Measurements from ENCODE around the genes SHISA6 and ZNF18.

- RAMPAGE, long total RNA = no peak
- RRBS, 2 experiments = no CpG with 5 or more reads among the region's 9 CpGs
CAGE:
- cytosol, long polyA minus RNA = no peak
- cytosol, long polyA plus RNA = no peak
- long polyA plus RNA = no peak
- nucleolus, long total RNA = no peak
- nucleus, long polyA plus RNA = no peak
- nucleus, long total RNA = no peak
These were observed 71.2 kb downstream of the GAS7 start for GRCh38 chr17:10127130-10127586.

DNA sequence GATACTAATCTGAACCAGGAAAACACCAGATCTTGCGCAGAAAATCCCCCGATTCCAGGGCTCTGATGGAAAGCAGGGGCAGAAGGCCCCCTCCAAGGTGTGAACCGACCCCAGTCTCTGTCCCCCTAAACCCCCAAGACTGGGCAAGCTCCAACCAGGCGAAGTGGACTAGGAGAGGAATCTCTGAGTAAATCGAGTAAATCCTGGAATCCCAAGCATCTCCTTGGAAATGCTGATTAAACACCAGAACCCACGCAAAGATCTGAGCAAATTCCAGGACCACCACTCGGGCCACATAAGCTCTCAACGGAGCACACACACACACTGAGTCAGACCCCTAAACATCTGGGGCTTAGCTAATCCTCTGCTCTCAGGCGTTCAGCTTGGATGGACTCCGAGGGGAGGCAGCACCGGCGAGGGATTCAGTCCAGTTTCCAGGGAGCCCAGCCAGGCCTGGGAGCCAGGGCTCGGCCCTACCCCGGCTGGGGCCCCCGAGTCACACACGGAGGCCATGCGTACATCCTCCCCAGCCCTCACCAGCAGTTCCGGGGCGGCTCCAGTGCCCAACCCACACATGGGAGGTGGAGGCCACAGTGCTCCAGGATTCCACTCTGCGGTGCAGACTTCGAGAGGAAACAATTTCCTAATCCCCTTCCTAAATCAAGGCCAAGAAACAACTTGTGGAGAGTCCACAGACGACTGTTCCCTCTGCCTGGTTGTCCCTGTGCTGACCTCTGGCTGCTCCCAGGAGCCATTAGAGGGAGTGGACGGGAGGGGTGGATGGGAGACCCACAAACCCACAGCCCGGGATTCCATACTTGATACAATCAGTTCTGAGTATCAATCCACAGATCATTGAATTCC is 70.6 kb downstream of the GAS7 start:
- RAMPAGE, long total RNA = no peak
- RRBS, 2 experiments = 32 to 44% methylated on average over 8 of the region's 24 CpGs
CAGE:
- cytosol, long polyA minus RNA = no peak
- cytosol, long polyA plus RNA = no peak
- long polyA plus RNA = no peak
- nucleolus, long total RNA = no peak
- nucleus, long polyA plus RNA = no peak
- nucleus, long total RNA = no peak

DNA sequence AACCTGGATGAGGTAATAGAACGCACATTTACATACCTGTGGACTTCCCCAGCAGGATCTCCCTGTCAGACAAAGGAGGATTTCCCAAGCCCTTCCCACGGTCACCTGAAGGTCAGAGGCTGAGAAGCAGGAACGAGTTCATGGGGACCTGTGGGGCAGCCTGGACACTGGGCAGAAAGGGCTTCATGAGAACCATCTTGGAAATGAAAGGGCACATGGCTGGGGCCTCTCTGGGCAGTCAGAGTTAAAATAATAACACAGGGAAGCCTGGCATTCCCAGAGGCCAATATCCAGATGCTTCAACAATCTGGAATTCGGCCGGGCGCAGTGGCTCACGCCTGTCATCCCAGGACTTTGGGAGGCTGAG is 12.0 kb upstream of the GAS7 start:
- RAMPAGE, long total RNA = no peak
- RRBS, 2 experiments = no CpG with 5 or more reads among the region's 7 CpGs
CAGE:
- cytosol, long polyA minus RNA = no peak
- cytosol, long polyA plus RNA = no peak
- long polyA plus RNA = no peak
- nucleolus, long total RNA = no peak
- nucleus, long polyA plus RNA = no peak
- nucleus, long total RNA = no peak

DNA sequence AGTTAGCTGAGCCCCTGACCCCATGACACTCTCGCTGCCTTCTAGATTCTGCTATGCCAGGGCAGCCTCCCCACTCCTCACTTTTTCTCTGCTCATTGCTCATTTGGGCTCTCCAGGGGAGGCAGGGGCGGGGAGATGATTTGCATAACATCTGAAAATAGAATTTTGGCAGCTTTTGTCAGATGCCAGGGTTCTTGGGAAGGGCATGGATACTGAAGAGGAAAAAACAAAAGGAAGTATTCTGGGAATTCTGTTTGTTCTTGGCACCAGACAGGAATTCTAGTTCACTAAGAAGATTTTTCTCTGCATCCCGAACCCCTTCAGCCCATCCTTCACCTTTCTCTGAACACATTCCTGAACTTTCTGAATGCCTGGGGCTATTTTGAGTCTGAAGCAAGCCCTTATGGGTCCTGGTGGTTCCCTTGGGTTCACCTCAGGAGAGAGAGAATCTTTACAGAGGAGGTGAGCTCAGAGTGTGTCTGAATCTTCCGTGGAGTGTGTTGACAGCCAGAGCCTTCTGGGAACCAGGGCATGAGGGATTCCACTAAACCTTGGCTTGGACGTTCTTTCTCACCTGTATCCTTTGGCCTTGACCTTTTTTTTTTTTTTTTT is 78.2 kb upstream of the GAS7 start:
- RAMPAGE, long total RNA = no peak
- RRBS, 2 experiments = no CpG with 5 or more reads among the region's 5 CpGs
CAGE:
- cytosol, long polyA minus RNA = no peak
- cytosol, long polyA plus RNA = no peak
- long polyA plus RNA = no peak
- nucleolus, long total RNA = no peak
- nucleus, long polyA plus RNA = no peak
- nucleus, long total RNA = no peak

DNA sequence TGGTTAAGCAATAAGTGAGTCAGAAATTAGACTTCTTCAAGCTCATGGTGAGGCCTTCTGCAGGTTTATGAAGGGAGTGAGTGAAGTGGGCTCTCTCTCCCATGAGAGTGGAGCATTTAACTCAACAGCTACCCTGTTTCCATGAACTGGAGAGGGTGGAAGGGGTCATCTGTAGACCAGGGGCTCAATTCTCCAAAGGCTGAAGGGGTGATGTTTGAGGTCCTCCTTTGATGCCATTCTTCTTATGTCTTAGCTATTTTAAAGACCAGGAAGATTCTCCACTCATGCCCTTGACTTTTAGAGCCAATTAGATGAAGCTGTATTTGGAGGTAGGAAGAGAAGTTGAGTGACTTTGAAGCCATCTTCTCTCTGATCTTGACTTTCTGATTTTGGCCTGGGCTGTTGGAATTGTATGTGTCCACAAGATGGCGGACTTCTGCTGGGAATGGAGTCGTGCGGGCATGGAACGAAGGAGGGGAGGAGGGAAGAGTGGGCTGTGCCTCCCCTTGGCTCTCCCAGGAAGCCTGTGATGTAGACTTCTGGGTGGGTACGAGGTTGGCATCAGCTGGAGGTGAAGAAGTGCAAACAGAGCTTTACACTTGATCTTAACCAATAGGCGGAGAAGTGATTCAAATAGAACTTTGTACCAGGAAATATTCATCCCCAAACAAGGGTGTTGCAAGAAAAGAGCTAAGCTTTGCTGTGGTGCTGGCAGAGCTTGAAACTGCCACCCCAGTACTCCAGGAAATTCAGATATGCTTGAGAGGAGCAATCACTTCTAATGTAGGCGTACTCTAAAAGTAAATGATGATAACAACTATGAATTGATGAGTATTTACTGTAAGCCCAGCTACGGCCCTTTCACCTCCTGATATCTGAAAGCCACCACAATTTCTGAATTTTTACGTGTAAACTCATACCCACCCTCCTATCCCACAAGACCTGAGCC is 7.3 kb upstream of the TMEM220 start:
- RAMPAGE, long total RNA = no peak
- RRBS, 2 experiments = no CpG with 5 or more reads among the region's 9 CpGs
CAGE:
- cytosol, long polyA minus RNA = no peak
- cytosol, long polyA plus RNA = no peak
- long polyA plus RNA = no peak
- nucleolus, long total RNA = no peak
- nucleus, long polyA plus RNA = no peak
- nucleus, long total RNA = no peak

DNA sequence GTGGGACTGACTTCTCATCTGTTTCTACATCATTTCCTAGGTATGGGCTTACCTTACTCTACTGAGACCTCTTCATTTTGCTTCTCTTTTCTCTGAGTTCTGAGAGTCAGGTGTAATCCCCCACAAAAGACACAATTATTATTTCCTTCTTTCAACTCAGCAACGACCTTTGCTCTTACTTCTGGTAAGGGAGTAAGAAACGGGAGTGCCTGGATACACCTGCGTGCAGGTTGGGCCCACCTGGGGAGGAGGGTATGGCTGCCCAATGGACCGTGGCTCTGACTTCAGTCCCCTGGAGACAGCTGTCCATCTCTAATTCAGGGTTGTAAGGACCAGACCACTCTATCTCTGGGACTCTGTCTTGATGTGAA is 1.4 kb downstream of the TMEM238L start:
- RAMPAGE, long total RNA = no peak
- RRBS, 2 experiments = no CpG with 5 or more reads among the region's 4 CpGs
CAGE:
- cytosol, long polyA minus RNA = no peak
- cytosol, long polyA plus RNA = no peak
- long polyA plus RNA = no peak
- nucleolus, long total RNA = no peak
- nucleus, long polyA plus RNA = no peak
- nucleus, long total RNA = no peak

- RAMPAGE, long total RNA = no peak
- RRBS, 2 experiments = no CpG with 5 or more reads among the region's 7 CpGs
CAGE:
- cytosol, long polyA minus RNA = no peak
- cytosol, long polyA plus RNA = no peak
- long polyA plus RNA = no peak
- nucleolus, long total RNA = no peak
- nucleus, long polyA plus RNA = no peak
- nucleus, long total RNA = no peak
These were observed 11.3 kb upstream of the TMEM238L start for GRCh38 chr17:10815159-10815725.

DNA sequence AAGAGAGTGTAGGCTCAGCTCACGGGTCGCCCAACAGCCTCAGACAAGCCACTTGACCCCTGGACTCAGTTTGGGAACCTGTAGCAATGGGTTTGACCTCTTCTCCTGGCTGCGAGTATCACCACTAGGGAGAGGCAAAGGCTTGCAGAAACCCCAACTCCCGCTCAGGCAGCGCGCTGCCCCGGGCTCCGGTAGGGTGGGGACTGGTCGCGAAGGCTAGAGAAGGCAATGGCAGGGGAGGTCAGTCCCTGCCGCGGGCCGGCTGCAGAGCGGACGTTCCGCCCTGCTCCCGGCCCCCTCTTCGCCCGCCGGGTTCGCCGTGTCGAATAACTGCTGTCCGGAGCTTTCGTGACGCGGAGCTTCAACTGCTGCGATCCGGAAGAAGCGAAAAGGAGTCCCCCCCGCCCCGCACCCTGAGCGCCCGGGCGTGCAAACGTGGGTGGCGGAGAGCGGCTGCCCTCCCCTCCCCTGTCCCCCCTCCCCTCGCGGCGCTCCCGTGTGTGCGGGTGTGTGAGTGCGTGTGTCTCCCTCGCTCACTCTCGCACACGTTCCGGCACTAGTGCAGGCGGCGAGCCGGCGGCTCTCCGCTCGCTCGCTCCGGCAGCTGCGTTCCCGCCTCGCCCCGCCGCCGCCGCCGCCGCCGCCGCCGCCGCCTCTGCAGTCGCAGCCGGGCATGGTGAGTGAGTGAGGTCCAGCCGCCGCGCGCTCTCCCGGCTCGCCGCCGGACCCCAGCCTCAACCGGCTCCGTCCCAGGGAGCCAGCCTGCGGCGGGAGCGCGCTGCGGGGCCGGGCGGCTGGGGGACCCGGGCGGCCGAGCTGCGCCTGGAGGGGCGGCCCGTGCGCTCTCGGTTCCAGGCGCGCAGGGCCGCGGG is 767 bp upstream of the SHISA6 start:
- RAMPAGE, long total RNA = no peak
- RRBS, 2 experiments = 17 to 71% methylated on average over 34 to 45 of the region's 100 CpGs
CAGE:
- cytosol, long polyA minus RNA = no peak
- cytosol, long polyA plus RNA = no peak
- long polyA plus RNA = no peak
- nucleolus, long total RNA = no peak
- nucleus, long polyA plus RNA = no peak
- nucleus, long total RNA = no peak

DNA sequence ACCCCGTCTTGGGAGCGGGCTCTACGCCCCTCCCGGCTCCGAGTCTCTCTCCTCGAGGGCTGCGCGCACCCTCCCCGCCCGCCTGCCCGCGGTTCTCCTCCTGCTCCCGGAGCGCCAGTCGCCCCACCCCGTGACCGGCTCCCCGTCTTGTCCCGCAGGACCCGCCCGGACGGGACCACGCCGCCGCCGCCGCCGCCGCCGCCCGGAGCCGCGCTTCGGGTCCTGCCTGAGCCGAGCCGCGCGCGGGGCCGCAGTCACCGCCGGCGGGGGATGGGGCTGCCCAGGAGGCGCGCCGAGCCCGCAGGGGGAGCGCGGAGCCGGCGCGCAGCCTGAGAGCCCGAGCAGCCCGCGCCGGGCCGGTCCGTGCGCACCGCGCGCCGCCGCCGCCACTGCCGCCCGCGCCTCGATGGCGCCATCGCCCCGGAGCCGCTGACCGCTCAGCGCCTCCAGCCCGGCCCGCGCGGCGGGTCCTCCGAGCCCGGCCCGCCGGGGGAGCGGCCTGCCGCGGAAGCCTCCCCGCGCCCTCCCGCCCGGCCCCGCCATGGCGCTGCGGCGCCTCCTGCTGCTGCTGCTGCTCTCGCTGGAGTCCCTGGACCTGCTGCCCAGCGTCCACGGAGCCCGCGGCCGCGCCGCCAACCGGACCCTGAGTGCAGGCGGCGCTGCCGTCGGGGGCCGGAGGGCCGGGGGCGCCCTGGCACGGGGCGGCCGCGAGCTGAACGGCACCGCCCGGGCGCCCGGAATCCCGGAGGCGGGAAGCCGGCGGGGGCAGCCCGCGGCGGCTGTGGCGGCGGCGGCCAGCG is at the start of gene SHISA6:
TSS of gene SHISA6 (plus strand) at position 332 of the 800 bp plus-strand sequence.
- RAMPAGE, long total RNA = no peak
- RRBS, 2 experiments = 23 to 79% methylated on average over 79 to 84 of the region's 131 CpGs
CAGE:
- cytosol, long polyA minus RNA = no peak
- cytosol, long polyA plus RNA = no peak
- long polyA plus RNA = no peak
- nucleolus, long total RNA = no peak
- nucleus, long polyA plus RNA = no peak
- nucleus, long total RNA = no peak

- RAMPAGE, long total RNA = no peak
- RRBS, 2 experiments = 1% methylated on average over 40 of the region's 82 CpGs
CAGE:
- cytosol, long polyA minus RNA = start-site peak on the minus strand at chr17:11997446-11997475, 48 reads
- cytosol, long polyA plus RNA = no peak
- long polyA plus RNA = start-site peak on the minus strand at chr17:11997452-11997467, 135 and 154 reads in 2 replicates
- nucleolus, long total RNA = no peak
- nucleus, long polyA plus RNA = no peak
- nucleus, long total RNA = no peak
These were observed at the start of gene ZNF18 for GRCh38 chr17:11996696-11997766. Gene ZNF18 (minus strand): TSS chr17:11997475.

- RAMPAGE, long total RNA = no peak
- RRBS, 2 experiments = no CpG with 5 or more reads among the region's 7 CpGs
CAGE:
- cytosol, long polyA minus RNA = no peak
- cytosol, long polyA plus RNA = no peak
- long polyA plus RNA = no peak
- nucleolus, long total RNA = no peak
- nucleus, long polyA plus RNA = no peak
- nucleus, long total RNA = no peak
These were observed 129.6 kb downstream of the MAP2K4 start for GRCh38 chr17:12150212-12150748.

- RAMPAGE, long total RNA = no peak
- RRBS, 2 experiments = no CpG with 5 or more reads among the region's 12 CpGs
CAGE:
- cytosol, long polyA minus RNA = no peak
- cytosol, long polyA plus RNA = no peak
- long polyA plus RNA = no peak
- nucleolus, long total RNA = no peak
- nucleus, long polyA plus RNA = no peak
- nucleus, long total RNA = no peak
These were observed 841 bp upstream of the MYOCD start for GRCh38 chr17:12664829-12665269.

DNA sequence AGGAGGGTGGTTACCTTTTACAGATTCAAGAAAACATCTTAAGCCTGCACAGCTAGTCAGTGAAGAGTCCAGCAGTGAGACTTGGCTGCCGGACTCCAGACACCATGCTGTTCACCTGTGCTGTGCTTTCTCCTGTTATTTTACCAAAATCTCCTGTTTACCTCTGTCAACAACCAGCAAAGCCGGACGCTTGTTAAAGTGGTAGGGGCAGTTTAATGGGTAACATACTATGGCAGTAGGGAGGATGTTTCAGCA is 41.8 kb downstream of the ARHGAP44 start:
- RAMPAGE, long total RNA = no peak
- RRBS, 2 experiments = 49 to 69% methylated on average over 2 of the region's 3 CpGs
CAGE:
- cytosol, long polyA minus RNA = no peak
- cytosol, long polyA plus RNA = no peak
- long polyA plus RNA = no peak
- nucleolus, long total RNA = no peak
- nucleus, long polyA plus RNA = no peak
- nucleus, long total RNA = no peak

- RAMPAGE, long total RNA = no peak
- RRBS, 2 experiments = no CpG with 5 or more reads among the region's 12 CpGs
CAGE:
- cytosol, long polyA minus RNA = no peak
- cytosol, long polyA plus RNA = no peak
- long polyA plus RNA = no peak
- nucleolus, long total RNA = no peak
- nucleus, long polyA plus RNA = no peak
- nucleus, long total RNA = no peak
These were observed 28.6 kb upstream of the ELAC2 start for GRCh38 chr17:13046357-13046857.

DNA sequence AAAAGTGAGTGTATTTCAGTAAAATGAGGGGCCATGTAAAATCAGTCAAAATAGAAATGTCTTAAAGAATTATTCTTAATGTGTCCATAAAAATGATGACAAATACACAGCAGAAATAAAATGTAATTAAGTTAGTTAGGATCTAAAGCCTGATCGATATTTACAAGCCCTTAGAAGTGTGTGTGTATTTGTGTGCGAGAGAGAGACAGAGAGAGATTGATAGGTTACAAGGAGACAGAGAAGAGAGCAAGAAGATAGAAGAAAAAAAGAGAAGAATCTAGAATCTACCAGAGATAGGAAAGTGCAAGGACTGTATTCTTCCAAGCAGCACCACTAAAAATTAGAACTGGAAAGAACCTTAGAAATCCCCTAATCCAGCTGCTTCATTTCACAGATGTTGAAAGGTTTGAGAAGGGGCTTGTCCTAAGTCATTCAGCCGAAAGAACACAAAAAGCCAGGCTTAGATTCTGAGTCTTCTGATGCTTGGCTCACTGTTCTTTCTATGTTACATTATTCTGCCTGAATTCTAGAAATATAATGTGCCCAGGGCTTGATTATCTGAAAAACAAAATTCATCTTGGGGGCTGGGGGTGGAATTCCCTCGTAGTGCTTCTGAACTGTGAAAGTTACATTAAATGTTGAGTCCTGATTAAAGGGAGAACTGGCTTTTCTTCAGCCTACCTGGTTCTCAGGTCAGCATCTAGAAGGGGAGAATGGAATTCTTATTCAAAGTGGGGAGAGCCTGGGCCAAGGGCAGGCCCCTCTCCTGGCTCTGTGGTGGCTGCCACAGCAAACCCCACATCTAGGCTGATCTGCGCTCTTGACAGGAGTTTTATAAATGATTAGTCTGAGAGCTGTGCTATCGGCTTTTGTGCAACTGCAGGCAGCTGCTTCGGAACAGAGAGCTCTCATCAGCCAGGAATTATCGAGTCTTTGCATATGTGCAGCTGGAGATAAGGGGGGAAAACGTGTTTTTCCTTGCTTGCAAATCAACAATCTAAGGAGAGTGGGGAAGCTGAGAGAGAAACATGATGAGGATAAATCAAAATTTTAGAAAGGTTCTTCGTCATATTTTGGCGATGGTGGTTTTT is 92.0 kb downstream of the HS3ST3A1 start:
- RAMPAGE, long total RNA = no peak
- RRBS, 2 experiments = no CpG with 5 or more reads among the region's 11 CpGs
CAGE:
- cytosol, long polyA minus RNA = no peak
- cytosol, long polyA plus RNA = no peak
- long polyA plus RNA = no peak
- nucleolus, long total RNA = no peak
- nucleus, long polyA plus RNA = no peak
- nucleus, long total RNA = no peak

DNA sequence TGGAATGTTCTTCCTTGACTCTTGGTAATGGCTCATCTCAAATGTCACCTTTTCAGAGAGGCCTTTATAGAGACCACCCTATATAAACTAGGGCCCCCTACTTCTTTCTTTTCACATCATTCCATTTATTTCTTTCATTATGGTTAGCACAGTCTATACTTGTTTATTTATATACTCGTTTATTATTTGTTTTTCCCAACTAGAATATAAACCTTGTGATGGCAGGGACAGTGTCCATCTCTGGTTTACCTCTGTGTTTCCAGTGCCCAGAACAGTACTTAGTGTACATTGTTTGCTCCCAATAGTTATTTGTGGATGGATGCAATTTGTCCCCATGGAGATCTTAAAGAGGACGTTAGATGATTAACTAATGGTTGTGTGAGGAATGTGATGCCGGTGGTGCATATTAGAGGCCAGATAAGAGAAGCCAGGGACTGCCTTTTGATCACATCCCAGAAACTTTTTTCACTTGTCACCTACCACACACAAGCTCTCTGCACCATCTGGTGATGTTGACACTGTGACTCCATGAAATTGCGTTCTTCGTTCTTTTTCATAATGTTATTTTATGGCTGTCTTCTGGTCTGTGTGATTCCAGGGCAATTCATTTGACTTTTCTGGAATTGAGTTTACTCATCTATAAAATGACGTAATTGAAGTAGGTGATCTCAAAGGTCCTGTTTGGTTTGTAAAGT is 1.0 kb downstream of the COX10 start:
- RAMPAGE, long total RNA = no peak
- RRBS, 2 experiments = no CpG with 5 or more reads among the region's 6 CpGs
CAGE:
- cytosol, long polyA minus RNA = no peak
- cytosol, long polyA plus RNA = no peak
- long polyA plus RNA = no peak
- nucleolus, long total RNA = no peak
- nucleus, long polyA plus RNA = no peak
- nucleus, long total RNA = no peak

DNA sequence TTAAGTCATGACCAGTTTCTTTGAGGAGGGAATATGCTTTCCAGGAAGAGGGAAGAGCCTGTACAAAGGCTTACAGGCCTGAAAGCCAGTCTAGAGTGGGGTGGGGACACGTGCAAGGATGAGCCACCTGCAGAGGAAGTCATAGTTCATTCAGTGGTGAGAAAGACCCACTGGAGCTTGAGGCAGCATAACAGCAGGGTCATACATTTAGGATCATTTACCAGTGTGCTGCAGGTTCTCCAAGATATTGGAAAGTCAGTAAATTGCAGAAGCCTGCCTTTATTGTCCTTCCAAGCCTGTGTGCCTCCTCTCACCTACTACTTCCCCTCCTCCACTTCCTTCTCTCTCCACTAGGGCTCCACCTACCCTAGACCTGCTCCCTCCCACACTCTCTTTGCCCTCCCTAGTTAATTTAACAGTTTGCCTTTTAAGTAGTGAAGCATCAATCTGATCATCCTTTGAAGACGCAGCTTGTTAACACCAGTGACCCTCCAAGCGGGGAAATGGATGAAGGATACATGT is 40.2 kb downstream of the CDRT15 start:
- RAMPAGE, long total RNA = no peak
- RRBS, 2 experiments = no CpG with 5 or more reads among the region's 3 CpGs
CAGE:
- cytosol, long polyA minus RNA = no peak
- cytosol, long polyA plus RNA = no peak
- long polyA plus RNA = no peak
- nucleolus, long total RNA = no peak
- nucleus, long polyA plus RNA = no peak
- nucleus, long total RNA = no peak

DNA sequence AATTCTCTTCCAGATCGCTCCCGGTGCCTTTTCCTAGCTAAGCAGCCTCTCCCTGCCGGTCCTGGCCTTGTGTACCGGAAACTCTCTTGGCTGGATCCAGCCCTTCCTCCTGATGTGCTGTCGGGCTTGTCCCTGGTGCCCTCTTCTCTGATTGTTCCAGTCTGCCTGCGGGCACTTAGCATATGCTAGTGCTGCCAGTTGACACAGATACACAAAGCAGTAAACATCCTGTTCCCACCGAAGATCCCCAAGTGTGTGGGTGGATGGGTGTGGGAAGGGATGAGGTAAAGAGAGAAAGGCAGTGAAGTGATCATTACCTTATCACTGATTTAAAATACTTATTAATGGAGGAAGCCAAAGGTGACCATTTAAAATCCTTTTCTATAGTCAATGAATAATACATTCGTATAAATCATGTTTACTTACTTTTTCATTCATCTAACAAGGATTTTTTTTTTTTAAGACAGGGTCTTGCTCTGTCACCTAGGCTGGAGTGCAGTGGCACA is 9.8 kb downstream of the HS3ST3B1 start:
- RAMPAGE, long total RNA = no peak
- RRBS, 2 experiments = 100% methylated on average over 1 of the region's 8 CpGs
CAGE:
- cytosol, long polyA minus RNA = no peak
- cytosol, long polyA plus RNA = no peak
- long polyA plus RNA = no peak
- nucleolus, long total RNA = no peak
- nucleus, long polyA plus RNA = no peak
- nucleus, long total RNA = no peak

GRCh38 chr17:14373705-14374598 is 73.1 kb downstream of the HS3ST3B1 start:
- RAMPAGE, long total RNA = no peak
- RRBS, 2 experiments = no CpG with 5 or more reads among the region's 9 CpGs
CAGE:
- cytosol, long polyA minus RNA = no peak
- cytosol, long polyA plus RNA = no peak
- long polyA plus RNA = no peak
- nucleolus, long total RNA = no peak
- nucleus, long polyA plus RNA = no peak
- nucleus, long total RNA = no peak

GRCh38 chr17:15077316-15077515 is 187.9 kb downstream of the PMP22 start:
- RAMPAGE, long total RNA = no peak
- RRBS, 2 experiments = no CpG with 5 or more reads among the region's 1 CpG
CAGE:
- cytosol, long polyA minus RNA = no peak
- cytosol, long polyA plus RNA = no peak
- long polyA plus RNA = no peak
- nucleolus, long total RNA = no peak
- nucleus, long polyA plus RNA = no peak
- nucleus, long total RNA = no peak